Choroid plexus epithelial cell (primary cell): ENCODE measurements around a stretch of chr2.

GRCh38 chr2:85307379-85308175 lies 20.2 kb downstream of the TGOLN2 start:
- RRBS, result no CpG with 5 or more reads among the region's 15 CpGs

GRCh38 chr2:85308843-85309517 lies 18.8 kb downstream of the TGOLN2 start:
- RRBS, result 54% methylated on average over 7 of the region's 15 CpGs

GRCh38 chr2:85314718-85315072 lies 13.1 kb downstream of the TGOLN2 start:
- RRBS, result no CpG with 5 or more reads among the region's 4 CpGs

GRCh38 chr2:85318113-85318677 lies 9.6 kb downstream of the TGOLN2 start:
- RRBS, result no CpG with 5 or more reads among the region's 6 CpGs

GRCh38 chr2:85356840-85357356 lies 2.3 kb downstream of the ELMOD3 start:
- RRBS, result no CpG with 5 or more reads among the region's 2 CpGs

GRCh38 chr2:85438741-85439136 lies 20.2 kb downstream of the SH2D6 start:
- RRBS, result no CpG with 5 or more reads among the region's 5 CpGs

- RRBS, result no CpG with 5 or more reads among the region's 9 CpGs
These were observed 49.9 kb downstream of the SH2D6 start for GRCh38 chr2:85468243-85469078.

- RRBS, result no CpG with 5 or more reads among the region's 12 CpGs
These were observed 35.7 kb upstream of the MAT2A start for GRCh38 chr2:85503168-85503699.

DNA sequence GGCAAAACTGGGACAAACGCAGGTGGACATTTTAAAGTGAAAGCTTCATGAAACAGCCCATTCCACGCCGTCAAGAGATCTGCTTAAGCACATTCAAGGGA lies 984 bp upstream of the MAT2A start:
- RRBS, result no CpG with 5 or more reads among the region's 3 CpGs

- RRBS, result no CpG with 5 or more reads among the region's 3 CpGs
These were observed 6.2 kb downstream of the MAT2A start for GRCh38 chr2:85545202-85545544.

DNA sequence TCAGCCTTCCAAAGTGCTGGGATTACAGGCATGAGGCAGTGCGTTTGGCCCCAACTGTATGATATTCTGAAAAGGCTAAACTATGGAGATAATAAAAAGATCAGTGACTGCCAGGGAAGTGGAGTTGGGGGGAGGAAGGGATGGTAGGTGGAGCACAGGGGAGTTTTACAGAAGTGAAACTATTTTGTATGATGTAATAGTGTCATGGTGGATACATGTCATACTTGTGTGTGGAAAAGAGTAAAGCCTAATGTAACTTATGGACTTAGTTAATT lies 2.8 kb upstream of the GGCX start:
- RRBS, result no CpG with 5 or more reads among the region's 1 CpG

DNA sequence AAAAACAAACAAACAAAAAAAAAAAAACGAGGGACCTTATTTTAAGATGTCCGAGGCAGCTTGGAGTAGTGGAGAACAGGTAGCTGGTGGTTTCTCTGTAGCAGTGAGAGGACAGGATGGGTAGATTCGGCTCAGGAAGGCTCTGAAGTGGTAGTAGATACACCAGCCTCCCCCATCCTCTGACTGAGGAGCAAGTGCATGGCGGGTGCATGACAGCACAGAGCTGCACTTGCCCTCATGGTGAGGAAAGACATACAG lies 708 bp upstream of the VAMP5 start:
- RRBS, result no CpG with 5 or more reads among the region's 4 CpGs

DNA sequence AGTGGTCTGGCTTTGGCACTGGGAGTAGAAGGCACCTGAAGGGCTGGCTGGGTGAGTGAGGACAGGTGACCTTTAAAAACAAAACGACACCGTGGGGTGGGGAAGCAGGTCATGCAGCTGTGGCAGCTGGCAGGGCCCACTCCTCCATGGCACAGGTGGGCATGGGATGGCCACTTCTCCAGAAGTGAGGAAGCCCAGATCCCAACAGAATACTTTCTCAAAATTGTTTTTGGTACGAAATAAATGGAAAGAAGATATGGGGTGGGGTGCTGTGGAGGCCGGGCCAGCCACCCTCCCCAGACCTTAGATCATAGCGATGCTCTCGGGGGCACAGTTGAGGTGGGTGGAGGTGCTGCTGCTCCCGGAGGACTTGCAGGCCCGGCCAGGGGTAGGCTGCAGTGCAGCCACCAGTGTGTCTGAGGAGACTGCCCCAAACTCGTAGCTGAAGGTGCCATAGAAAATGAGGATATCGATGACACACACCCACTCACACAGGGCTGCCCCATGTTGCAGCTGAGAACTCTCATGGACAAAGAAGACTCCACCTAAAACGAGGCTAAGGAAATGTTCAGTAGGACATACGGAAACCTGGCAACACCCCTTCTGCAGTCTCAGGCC lies 3.3 kb downstream of the RNF181 start:
- RRBS, result 90% methylated on average over 2 of the region's 12 CpGs

- RRBS, result no CpG with 5 or more reads among the region's 17 CpGs
These were observed 2.9 kb downstream of the TMEM150A start for GRCh38 chr2:85599391-85600190.

GRCh38 chr2:85648138-85648638 lies 19.8 kb downstream of the SFTPB start:
- RRBS, result no CpG with 5 or more reads among the region's 9 CpGs

DNA sequence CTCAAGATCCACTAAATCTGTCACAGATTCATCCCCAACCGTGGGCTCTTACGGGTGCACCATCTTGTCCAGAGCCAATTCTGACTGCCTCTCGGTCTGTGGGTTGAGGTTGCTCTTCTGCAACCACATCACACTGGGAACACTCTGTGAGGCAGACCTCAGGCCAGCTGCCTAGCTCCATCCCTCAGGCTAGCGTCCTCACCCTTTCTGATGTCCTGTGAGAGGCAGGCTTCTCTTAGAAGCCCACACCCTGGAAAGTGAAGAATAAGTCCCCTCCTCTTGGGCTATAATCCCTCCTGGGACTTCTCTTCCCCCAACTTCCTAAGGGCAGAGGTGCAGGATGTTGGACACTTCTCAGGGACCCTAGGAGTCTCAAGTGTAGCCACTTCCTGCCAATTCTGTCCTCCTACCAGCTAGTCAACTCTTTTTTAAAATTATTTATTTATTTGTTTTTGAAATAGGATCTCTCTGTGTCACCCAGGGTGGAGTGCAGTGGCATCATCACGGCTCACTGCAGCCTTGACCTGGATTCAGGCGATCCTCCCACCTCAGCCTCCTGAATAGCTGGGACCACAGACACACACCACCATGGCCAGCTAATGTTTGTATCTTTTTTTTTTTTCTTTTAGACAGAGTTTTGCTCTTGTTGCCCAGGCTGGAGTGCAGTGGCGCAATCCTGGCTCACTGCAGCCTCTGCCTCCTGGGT lies 11.7 kb downstream of the SFTPB start:
- RRBS, result no CpG with 5 or more reads among the region's 7 CpGs

- RRBS, result no CpG with 5 or more reads among the region's 6 CpGs
These were observed 15.6 kb downstream of the GNLY start for GRCh38 chr2:85709742-85710147.

GRCh38 chr2:85771777-85772945 lies 18.4 kb downstream of the ATOH8 start:
- RRBS, result no CpG with 5 or more reads among the region's 48 CpGs

GRCh38 chr2:85788032-85788365 lies 34.2 kb downstream of the ATOH8 start:
- RRBS, result no CpG with 5 or more reads among the region's 5 CpGs

DNA sequence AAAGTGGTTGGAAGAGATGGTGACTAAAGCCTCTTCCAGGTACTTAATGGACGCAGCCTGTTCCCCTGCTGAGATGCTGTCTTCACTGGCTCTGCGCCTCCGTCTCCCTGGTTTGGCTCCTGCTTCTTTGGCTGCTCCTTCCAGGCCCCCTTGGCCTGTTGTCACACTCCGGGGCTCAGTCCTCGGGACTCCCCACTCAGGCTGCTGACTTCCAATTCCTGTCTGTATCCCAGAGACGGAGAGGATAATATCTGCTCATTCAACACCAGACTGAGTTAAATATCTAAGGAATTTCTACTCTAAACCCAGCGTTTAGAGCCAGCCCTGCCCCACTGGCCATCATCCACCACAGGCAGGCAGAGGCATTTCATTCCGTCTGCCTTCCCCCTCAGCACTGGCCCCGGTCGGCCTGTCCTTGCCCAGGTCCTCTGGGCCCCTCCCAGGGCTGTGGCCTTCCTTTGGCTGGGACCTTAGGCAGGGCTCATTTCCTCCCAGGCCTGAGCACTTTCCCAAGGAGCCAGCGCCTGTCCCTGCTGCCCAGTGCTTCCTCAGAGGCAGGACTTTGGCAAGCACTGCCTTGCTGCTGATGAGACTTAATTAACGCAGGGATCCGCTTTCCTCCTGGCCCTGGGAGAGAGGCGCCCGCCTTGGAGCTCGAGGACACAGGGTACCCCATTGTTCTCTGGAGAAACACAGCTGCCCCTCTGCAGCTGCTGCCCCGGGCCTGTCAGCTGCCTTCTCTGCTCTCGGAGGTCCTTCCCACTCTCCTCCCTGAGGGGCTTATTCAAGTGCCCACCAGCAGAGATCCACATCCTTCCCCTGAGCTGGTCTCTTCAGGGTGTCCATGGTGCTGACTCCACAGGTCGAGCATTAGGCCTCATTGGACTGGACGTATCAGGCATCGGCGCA lies 42.7 kb downstream of the ATOH8 start:
- RRBS, result no CpG with 5 or more reads among the region's 22 CpGs